PC-3 (cell line): ENCODE measurements around the genes SUFU and CALHM1.

- RAMPAGE, long total RNA = no peak
These were observed 34.4 kb downstream of the GBF1 start for GRCh38 chr10:102279646-102280294.

DNA sequence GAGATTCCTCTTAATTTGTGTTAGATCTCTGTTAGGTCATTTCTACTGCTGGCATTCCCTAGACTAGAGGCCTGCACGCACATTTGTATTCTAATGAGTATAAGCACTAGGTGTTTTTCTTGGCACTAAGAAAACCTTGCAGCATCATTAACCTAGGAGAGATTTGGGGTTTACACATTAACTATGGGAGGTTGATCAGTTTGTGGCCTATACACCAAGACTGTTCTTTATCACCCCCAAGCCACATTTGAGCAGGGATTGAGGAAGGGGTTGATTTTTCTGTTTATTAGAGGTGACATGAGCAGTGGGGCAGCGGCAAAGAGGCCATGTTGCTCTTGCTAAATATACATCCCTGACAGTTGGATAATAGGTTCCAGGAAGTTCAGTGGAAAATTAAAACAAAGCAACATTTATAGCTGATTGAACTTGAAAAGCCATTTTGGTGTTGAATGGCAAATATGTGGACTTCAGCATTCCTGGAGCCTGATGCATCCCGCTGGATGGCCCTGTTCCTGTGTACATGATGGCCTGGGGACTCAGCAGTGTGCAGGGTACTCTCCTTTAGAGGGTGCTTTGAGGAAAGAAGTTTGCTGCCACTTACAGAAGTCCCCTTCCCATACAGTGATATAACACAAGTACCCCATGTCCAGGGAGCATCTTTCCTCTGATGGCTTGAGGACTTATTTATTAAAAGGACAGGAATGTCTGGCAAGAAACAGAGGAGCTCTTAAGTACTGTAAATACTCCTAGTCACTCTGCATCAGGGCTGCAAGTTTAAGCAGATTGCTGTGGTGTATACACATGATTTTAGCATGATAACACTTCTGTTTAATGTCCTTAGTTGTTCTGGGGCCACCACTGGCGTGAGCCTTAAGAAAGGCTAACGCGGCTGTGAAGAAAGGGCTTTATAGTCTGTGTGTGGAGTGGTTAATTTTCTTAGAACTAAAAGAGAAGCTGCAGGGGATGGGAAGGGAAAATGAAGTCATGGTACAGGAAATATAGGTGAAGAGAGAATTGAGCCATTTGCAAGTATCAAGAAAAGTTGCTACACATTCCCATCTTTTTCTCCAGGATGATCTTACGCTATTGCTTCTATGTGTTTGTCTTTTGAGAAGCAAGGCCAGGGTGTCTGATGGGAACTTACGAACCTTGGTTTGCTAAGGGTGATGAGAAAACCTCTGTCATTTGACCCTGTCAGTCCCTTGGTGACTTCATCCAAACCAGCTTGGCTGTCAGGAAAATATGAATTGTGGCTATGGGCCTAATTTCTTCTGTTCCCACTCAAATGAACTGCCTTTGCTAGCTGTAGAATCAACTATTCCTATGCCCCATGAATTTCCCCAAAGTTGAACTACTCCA is 65.6 kb downstream of the GBF1 start:
- RAMPAGE, long total RNA = no peak

- RAMPAGE, long total RNA = no peak
These were observed 5.0 kb downstream of the NFKB2 start for GRCh38 chr10:102400386-102401033.

GRCh38 chr10:102449404-102450286 is 1.7 kb downstream of the C10orf95 start:
- RAMPAGE, long total RNA = no peak

DNA sequence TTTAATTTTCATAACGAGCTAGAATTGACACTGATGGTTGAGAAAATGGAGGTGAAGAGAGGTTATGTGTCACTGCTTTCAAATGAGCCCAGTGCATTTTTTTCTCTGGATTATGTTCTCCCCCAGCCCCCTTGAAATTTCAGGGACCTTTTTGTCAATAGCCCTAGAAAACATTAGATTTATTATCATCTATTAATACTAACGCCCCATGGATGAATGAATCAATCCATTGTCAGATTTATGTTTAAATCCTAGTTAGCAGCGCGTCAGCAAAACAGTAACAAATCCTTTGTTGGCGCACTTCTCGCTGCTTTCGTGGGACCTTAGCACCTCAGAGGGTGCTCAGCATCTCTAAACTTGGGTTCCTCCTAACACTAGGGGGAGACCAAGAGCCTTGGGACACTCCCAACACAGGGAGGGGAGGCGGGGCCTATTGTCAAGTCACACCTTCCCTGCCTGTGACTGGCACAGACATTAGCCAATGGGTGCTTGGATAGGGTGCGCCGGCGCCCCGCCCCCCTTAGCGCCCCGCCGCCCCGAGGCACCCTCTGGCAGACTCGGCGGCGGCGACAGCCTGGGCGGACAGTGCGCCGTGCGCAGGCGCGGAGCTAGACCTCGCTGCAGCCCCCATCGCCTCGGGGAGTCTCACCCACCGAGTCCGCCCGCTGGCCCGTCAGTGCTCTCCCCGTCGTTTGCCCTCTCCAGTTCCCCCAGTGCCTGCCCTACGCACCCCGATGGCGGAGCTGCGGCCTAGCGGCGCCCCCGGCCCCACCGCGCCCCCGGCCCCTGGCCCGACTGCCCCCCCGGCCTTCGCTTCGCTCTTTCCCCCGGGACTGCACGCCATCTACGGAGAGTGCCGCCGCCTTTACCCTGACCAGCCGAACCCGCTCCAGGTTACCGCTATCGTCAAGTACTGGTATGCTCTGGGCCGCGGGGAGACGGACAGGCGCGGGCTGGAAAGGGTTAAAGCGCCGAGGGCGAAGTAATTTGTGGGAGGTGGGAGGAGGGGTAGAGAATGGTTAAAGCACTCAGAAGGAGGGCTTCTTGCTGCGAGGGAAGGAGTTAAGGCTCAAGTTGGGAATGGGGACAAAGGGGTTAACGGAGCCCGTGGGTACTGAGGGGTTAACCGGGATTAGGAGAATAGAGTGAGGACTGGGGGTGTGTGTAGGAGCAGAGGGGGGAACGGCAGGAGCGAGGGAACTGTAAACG is at the start of gene SUFU:
SUFU (plus strand) TSS at position 554 of the 1,209 bp plus-strand sequence.
- RAMPAGE, long total RNA = no peak

DNA sequence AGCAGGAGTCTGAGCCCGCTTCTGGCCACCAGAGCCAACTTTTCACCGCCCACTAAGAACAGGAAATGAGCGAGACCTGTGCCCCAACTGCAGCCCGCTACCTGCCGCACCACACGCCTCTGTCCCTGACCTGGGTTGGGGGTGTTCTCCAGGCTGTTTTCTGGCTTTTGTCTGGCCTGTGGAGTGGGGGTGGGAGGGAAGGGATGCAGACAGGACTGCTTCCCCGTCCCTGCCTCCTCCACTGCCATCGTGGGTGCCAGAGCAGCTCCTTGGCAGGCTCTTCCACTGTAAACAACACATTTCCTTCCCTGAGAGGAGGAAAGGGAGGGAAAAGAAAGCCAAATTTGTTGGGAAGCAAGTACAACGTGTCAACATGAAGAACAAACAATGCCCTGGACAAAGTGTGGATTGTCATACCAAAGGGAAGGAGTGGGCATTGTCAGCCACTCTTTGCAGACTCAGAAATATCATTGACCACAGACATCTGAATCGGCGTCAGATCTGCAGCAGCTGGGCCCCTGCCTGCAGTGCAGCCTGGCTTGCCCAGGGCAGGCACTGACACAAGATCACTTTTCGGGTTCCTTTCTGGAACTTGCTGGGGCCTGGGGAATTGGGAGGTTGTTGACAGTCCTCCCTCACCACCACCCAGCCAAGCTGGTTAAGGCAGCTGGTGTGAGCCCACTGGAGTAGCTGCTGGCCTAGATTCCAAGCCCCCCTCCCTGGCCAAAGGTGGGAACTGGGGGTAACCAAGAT is 22.7 kb upstream of the TRIM8 start:
- RAMPAGE, long total RNA = no peak

DNA sequence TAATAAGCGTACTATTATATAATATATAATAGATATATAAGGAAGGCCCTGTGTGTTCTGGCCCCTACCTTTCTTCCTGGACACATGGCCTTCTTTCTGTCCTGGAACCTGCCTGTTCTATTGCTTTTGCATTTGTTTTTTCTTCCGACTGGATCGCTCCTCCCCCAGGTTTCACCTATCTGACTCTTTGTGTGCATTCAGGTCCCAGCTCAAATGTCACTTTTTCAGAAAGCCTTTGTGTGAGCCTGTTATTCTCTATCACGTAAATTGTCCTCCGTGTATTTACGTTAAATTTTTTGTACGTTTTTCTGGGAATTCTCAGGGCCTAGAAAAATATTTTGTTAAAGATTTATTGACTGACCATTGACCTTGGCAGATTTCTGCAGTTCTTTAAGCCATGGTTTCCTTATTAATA is 2.8 kb upstream of the TRIM8 start:
- RAMPAGE, long total RNA = no peak

DNA sequence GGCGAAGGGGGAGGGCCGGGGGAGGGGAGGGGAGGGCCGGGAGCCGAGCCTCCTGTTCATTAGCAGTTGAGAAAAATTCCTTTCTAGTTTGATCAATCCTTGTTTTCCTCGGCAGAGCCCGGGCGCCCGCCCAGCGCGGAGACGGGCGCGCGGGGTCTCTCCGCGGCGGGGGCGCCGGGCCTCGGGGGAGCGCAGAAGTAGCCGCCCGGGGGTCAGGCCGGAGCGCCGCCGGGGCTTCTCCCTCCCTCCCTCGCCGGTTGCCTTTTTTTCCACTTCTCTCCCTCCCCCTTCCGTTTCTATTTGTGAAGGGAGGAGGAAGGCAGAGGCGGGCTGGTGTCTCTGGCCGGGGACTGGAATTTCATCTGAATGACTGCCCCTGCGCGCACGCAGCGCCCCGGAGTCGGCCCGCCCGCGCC is 702 bp upstream of the TRIM8 start:
- RAMPAGE, long total RNA = no peak

DNA sequence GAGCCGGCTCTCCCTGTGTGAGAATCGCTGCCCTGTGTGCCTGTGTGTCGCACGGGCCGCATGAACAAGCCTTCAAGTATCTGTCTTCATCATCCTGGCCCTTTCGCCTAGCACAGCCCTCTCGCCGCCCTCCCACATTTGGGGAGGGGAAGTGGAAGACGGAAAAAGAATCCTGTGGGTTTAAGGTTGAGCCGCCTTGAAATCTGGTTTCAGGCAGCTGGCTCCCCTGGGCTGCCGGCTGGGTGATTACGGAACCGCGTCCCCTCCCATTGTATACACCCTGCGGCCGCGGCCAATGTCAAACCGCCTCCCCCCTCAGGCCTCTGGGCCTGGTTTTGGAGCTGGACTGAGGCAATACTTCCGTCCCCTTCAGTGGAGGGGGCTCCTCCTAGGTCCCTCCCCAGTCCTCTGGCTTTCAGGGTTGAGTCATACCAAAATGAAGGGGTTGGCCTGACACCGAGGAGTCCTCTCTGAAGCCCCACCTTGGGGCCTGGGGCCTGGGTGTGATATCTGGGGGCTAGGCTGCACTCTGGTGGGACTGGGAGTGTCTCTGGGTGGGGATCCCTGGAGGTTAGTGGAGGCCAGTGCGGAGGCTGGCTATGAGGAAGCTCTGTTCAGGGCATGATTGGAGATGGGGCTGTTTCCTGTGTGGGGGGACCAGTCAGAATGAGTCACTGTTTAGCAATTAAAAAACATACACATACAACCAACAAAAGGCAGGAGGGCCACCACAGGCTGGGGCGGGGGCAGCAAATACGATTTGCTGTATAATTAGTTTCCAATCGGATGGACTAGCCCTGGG is 1.7 kb downstream of the TRIM8 start:
- RAMPAGE, long total RNA = no peak

GRCh38 chr10:102647135-102647579 is 2.9 kb downstream of the TRIM8 start:
- RAMPAGE, long total RNA = no peak

DNA sequence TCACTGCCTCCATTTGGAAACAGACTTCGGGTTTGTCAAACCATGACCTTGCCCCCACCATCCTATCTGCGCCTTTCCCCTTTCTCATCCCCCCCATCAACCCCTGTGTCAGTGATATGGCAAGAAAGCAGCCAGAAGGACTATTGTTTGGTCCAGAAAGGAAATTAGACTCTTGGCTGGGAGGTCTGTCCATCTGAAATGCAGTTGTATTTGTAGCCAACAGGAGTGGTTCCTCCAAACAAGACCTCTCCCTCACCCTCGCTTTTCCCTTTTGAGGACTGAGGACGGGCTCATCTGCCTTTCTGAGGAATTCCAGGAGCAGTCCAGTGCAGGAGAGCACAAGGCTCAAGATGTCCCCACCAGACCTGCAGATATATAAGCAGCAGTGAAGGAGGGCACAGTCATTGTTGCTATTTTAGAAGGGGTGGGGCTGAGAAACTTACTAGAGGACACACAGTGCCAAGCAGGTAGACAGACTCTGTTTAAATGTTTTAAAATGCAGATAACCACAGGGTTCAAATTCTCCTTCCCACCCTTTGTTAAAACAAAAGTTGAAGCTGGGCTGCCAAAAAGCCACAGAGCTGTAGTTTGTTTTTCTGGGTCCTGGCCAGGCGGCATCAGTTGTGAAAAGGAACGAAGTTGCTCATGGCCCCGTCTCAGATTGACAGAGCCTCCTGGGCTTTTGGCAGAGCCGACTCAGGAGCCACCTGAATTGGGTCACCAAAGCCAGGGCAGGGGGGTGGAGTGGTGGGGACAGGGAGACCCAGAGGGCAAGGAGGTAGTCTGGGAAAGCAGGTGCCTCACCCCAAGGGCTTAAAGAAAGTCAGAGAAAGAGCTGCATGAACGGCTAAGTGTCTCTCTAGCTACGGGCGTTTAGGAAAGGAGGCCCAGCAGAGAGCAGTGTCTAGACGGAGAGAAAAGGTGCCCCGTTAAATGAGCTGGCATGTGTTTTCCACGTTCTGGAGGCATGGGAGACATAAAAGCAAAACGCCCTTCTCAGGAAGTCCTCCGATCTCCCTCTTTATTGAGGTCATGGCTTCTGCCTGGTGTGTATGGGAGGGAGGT is 37.2 kb downstream of the CYP17A1 start:
- RAMPAGE, long total RNA = no peak

- RAMPAGE, long total RNA = no peak
These were observed 24.8 kb downstream of the CYP17A1 start for GRCh38 chr10:102812359-102812784.

DNA sequence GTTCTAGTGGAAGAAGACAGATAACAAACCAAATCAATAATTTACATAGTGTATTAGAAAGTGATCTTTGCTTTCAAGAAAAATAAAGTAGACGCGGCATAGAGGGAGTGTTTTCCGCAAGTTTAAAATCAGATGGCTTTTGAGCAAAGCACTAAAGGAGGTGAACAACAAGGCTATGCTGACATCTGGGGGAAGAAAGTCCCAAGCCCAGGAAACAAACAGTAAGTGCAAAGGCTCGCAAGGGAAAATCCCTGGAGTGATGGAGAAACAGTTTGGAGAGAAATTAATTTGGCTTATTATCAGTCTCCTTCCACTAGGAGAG is 1.9 kb upstream of the CNNM2 start:
- RAMPAGE, long total RNA = no peak

GRCh38 chr10:103138195-103138763 is 54.8 kb downstream of the NT5C2 start:
- RAMPAGE, long total RNA = no peak

DNA sequence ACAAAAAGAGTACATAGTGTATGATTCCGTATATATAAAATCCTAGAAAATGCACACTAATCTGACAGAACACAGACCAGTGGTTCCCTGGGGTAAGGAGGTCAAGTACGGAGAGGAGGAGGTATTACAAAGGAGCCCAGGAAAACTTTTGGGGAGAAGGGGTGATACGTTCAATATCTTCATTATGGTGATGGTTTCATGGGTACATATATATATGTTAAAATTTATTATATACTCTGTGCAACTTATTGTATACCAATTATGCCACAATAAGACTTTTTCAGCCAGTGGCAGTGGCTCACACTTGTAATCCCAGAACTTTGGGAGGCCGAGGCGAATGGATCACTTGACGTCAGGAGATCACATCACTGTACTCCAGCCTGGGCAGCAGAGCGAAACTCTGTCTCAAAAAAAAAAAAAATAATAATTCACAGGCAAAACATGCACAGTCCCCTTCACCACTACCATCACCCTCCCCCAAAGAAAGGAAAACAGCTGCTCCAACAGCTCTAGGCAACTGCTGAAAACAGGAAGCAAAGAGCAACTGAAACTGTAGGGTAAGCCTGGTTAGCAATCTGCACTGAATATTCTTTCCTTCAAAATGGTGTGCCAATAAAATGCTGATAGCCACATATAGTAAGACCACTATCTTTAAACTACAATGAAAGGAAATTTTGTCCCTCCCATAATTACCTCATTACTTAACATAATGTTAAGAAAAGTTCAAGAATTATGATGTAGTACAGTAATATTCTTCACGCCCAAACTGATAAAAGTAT is 12.0 kb downstream of the NT5C2 start:
- RAMPAGE, long total RNA = no peak

- RAMPAGE, long total RNA = no peak
These were observed 940 bp downstream of the PDCD11 start for GRCh38 chr10:103397388-103397743.

DNA sequence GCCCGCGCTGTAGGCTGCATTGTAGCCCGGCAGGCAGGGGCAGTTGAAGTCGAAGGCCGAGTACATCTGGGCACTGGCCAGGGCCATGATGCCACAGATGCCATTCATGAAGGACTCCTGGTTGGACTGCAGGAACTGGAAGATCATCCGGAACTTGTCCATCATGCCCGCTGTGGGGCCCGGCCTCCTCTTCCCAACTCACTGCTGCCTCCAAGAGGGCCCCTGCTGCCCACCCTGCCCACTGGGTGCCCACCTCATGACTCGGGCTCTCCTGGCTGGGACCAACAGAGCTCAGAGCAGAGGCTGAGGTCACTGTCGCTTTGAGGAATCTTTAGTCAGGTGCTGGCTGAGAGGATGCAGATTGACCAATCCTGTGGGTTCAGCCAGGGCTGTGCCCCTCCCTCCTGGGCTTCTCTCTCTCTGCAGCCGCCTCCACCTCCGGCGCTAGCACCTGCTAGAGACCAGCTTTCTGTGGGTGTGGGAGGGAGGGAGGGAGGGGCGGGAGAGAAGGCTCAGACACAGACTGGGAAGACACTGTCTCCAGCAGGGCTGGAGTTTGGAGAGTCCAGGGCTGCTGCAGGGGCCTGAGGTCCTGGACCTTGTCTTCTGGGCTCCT is at the start of gene CALHM1:
CALHM1 (minus strand) TSS at position 314 of the 616 bp plus-strand sequence.
- RAMPAGE, long total RNA = no peak

- RAMPAGE, long total RNA = no peak
These were observed 166.2 kb downstream of the NEURL1 start for GRCh38 chr10:103659736-103660094.

GRCh38 chr10:103660306-103661289 is 167.1 kb downstream of the NEURL1 start:
- RAMPAGE, long total RNA = no peak

- RAMPAGE, long total RNA = no peak
These were observed 173.2 kb downstream of the SH3PXD2A start for GRCh38 chr10:103682036-103682697.